ENCODE measurements around the gene CCL7.

DNA sequence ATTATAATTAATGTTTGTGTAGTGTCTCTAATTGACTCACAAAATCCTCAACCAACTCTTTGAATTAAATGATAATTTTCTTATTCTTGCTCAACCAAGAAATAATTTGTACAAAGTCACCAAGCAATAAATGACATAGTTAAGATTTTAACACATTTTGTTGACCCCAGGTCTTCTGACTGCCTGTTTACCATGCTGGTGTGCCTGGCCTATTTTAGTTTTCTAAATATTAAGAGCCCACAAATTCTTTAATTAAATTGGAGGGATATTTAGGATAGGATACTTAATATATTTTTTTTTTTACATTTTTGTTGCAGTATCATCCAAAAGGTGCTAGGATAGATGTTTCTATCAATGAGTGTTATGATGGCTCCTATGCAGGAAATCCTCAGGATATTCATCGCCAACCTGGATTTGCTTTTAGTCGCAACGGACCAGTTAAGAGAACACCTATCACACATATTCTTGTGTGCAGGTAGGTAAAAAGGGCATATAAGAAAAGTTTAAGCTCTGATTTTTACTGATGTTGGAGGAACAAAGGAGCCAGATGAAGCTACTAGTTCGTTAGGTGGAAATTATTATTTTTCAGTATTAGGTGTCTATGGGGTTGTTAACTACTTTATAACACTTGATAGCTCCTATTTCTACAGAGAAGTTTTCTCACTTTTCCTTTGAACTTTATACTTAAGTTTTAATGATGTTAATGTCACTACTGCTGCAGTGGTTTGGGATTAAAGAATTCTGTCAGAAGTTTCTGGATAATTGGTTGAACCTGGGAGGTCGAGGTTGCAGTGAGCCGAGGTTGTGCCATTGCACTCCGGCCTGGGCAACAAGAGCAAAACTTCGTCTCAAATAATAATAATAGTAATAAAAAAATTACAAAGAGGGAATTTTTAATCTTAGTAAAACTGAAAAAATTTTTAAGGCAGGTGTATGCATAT, 12.7 kb upstream of the LRRC37B start:
- PRO-cap = no peak

DNA sequence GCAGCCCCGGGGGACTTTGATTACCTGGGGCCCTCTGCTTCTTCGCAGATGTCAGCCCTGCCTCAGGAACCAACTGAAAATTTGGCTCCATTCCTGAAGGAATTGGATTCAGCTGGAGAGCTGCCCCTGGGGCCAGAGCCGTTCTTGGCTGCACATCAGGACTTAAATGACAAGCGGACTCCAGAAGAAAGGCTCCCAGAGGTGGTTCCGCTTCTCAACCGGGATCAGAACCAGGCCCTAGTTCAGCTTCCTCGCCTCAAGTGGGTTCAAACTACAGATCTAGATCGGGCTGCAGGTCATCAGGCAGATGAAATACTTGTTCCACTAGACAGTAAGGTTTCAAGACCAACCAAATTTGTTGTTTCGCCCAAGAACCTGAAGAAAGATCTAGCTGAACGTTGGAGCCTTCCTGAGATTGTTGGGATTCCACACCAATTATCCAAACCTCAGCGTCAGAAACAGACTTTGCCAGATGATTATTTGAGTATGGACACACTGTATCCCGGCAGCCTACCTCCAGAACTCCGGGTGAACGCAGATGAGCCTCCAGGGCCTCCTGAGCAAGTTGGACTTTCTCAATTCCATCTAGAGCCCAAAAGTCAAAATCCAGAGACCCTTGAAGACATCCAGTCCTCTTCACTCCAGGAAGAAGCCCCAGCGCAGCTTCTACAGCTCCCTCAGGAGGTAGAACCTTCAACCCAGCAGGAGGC, 14.3 kb downstream of the LRRC37B start:
- PRO-cap = no peak

GRCh38 chr17:32085230-32085526, 57.1 kb upstream of the RHOT1 start:
- PRO-cap = no peak

- PRO-cap = no peak
These were observed 9.5 kb downstream of the RHBDL3 start for GRCh38 chr17:32275052-32275626.

- PRO-cap = no peak
These were observed 33.2 kb downstream of the RHBDL3 start for GRCh38 chr17:32298833-32299165.

DNA sequence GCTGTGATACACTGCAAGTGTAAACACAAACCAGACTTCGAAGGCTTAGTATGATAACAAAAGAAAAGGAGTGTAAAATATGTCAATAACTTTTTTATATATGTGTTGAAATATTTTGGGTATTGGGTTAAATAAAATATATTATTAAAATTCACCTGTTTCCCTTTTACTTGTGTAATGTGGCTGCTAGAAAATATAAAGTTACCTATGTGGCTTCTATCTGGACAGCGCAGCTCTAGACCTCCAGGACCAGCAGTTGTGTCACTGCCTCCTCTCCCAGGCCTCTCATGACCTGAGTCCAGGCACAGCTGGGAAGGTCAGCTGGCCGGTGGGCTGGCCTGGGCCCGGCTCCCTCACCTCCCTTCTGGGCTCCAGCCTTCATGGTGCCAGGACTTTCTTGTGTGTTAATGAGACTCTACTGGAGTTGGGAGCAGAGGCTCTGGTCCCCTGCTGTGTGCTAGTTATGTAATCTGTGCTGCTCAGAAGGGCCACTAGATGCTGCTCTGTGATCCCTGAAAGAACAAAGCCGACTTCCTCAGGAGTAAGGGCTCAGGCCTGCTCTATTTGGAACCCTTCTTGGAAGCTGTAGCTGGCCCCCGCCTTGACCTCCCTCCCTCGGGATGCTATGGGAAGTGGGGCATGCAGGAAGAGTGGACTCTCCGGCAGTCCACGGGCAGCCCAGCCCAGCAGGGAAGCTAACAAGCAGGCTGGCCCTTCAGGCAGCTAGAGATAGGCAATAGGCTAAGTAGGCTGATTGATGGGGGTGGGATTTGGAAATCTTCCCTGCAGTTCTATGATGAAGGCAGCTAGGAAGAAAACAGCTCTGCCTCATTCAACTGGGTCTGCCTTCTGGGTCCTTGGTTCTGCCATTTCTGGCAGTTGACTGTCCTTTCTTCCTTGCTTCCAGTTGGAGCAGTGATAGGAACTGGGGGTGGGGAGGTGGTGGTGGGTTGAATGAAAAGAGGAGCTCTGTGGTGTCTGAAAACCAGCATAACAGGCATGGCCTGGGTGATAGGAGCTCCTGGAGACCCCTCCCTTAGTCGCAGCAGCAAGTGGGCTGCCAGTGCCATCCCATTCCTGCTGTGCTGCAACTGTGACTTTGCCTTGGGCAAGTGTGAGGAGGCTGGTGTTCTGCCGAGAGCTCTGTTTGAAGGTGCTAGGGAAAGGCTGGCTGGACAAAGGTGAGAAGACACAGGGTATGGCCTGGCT, 3.2 kb upstream of the CDK5R1 start:
- PRO-cap = no peak

- PRO-cap = no peak
These were observed 81.9 kb downstream of the CDK5R1 start for GRCh38 chr17:32568584-32569196.

DNA sequence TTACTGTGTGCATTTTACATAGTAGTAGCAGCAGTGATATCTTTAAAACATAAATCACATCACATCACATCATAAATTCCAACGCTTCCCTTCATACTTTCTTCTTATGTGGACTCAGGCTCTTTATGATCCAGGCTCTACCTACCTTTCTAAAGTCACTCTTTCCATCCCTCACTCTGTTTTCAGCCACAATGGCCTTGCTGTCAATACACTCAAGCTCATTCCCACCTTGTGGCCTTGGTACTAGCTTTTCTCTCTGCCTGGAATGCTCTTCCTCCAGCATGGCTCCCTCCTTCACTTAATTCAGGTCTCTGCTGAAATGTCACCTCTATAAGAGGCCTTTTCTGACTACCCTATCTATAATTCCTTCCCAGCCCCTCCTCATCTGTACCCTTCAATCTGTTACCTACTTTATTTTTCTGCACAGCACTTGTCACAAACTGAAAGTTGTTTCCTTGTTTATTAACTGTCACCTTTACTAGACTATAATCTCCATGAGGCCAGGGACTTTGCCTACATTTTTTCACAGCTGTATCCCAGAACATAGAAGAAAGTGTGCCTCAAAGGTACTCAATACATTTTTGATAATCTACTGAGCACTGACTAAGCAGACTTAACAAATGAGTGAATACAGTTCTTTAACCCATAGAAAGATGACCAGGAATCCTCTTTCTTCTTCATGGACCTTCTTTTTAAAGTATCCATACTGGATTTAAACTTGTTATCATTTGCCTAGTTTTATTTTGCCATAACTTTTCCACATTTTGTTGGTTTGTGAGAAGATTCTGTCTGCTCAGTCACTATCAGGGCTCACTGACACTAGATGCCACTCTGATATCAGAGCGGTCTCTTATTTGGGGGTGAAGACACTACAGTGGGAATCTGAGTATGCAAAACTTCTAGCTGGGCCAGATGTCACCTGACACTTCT, 132.7 kb downstream of the MYO1D start:
- PRO-cap = no peak

- PRO-cap = no peak
These were observed 84.7 kb downstream of the MYO1D start for GRCh38 chr17:32792078-32792699.

DNA sequence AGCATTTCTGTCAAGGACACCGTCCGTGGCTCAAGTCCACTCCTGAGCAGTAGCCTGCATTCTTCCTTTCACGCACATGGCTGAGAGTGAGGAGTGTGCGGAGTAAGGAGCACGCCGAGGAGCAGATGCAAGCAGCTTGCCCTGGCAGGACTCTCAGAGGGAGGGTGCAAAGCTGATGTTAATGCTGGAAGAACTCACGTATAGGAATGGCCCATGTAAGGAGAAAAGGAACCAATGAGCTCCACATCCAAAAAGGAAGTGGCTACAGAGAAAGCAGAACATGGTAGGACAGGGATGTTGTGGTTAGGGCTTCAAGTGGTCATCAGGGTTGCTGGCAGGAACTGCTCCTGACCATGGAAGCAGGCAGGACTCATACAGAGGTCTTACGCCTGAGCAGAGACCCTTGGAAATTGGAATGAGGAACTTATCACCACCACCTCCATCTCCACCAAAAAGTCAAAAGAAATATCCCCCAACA, 5.2 kb downstream of the MYO1D start:
- PRO-cap = bidirectional peak, plus-strand start at position 322 of the sequence, minus-strand start at position 155 of the sequence

GRCh38 chr17:33516517-33517178, 223.6 kb upstream of the ASIC2 start:
- PRO-cap = no peak

GRCh38 chr17:33803583-33804117, 451.4 kb upstream of the CCL2 start:
- PRO-cap = no peak

DNA sequence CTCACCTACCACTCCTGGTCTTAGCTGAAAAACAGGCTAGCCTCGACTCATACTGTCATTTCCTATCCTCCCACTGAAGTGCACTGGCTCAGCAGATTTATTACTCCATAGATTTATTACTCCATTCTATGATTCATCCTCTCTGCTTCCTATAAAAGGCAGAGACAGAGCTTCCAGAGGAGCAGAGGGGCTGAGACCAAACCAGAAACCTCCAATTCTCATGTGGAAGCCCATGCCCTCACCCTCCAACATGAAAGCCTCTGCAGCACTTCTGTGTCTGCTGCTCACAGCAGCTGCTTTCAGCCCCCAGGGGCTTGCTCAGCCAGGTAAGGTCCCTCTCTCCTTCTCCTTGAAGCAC, at the start of gene CCL7:
Gene CCL7 (plus strand): TSS at position 181 of the 358 bp plus-strand sequence.
- PRO-cap = no peak

- PRO-cap = no peak
These were observed 7.7 kb upstream of the TMEM132E start for GRCh38 chr17:34571724-34572092.

GRCh38 chr17:34579750-34580510, 548 bp downstream of the TMEM132E start:
- PRO-cap = no peak

GRCh38 chr17:34731985-34732363, 152.6 kb downstream of the TMEM132E start:
- PRO-cap = no peak

GRCh38 chr17:34764191-34764494, 184.8 kb downstream of the TMEM132E start:
- PRO-cap = no peak

- PRO-cap = no peak
These were observed 31.2 kb downstream of the LIG3 start for GRCh38 chr17:35011150-35012207.

- PRO-cap = no peak
These were observed 11.8 kb downstream of the RFFL start for GRCh38 chr17:35051663-35052214.

- PRO-cap = no peak
These were observed 21.5 kb upstream of the RFFL start for GRCh38 chr17:35084988-35085373.